Ascending aorta (tissue), 1 donor: ENCODE data around the genes NOP16, FGFR4 and MXD3.

DNA sequence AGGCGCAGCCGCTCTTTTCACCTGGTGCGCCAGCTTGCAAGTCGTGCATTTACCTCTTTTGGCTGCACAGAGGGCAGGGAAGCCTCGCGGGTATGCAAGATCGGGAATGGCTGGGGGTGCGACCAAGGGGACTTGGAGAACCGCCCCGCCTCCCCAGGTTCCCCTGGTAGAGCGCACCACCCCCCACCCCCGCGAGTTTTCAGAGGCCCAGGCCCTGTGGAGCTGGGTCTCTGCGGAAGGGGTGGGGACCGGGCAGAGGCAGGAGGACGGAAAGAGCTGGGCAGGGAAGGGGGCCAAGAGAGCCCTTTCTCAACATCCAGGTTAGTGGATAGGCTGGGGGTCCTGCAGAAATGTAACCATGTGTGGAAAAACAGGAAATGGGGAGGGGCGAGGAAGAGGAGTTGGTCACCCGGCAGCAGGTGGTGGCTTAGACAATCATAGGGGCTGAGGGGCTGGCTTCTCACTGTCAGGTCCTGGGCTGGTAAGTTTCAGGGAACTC is 104.6 kb upstream of the SIMC1 start:
- PRO-cap = no peak

GRCh38 chr5:176289795-176290768 is 51.9 kb downstream of the SIMC1 start:
- PRO-cap = no peak

- PRO-cap = no peak
Observed at GRCh38 chr5:176381448-176381853, 6.9 kb downstream of the NOP16 start.

DNA sequence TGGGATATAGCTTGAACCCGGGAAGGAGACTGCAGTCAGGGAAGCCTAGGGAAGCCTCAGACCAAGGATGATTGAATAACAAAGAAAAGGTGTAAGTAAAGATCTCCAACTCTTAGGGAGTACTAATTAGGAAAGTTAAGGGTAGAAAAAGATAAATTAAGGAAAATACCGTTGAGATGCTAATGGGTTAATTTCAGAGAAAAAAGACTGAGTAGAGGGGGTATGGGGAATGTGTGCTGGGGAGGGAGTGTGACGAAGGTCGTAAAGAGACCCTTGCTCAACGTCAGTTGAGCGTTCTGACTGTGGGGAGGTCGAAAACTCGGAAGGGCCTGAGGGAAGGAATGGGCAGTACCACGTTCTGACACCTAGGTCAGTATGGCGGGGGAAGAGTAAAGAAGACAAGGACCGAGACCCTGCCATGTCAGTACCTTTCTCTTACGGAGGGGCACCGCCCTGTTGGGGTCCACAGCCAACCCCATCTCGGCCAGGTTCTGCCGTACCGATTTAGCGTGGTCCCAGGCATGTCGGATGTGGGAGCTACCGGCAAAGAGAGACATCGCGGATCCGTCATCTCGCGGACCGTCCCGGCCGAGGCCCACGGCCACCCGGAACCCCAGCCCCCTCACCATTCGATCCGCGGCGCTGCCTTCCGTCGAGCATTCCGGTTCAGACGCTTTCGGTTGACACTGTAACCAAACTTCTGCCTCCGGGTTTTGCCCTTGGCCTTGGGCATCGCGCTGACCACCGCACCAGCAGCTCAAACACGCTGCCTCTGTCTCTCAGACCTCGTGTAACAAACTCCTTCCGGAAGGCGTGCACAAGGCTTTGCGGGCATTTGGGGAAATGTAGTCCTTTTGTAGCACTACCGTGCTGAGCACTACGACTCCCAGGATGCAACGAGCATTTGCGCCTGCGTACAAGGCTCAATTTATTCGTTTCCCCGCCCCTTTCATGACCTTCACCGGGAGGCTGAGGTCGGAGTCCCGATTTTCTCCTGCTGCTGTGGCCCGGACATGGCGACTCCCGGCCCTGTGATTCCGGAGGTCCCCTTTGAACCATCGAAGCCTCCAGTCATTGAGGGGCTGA is at the start of gene NOP16:
Gene NOP16, minus strand, starts transcription at position 792 of the 1,086 bp plus-strand sequence.
- PRO-cap = bidirectional peak, plus-strand start at position 986 of the sequence, minus-strand start at position 792 of the sequence

DNA sequence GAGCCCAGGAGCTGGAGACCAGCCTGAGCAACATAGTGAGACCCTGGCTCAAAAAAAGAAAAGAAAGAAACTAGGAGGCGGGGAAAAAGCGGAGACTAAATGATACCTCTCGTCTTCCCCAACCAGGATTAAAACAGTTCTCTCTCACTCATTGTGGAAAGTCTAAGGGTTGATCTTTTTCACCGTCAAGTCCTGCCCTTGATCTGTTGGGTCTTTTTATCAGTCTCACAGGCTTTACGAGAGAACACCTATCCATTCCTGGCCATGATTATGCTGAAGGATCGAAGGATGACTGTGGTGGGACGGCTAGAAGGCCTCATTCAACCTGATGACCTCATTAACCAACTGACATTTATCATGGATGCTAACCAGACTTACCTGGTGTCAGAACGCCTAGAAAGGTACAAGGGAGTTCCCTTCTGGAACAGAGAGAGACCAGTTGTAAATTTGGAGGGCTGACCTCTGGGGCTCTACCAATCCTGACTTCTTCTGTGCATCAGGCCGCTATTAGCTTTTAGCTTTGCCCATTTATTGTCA is 40.9 kb downstream of the RNF44 start:
- PRO-cap = no peak

- PRO-cap = no peak
Observed at GRCh38 chr5:176531206-176531848, 5.9 kb downstream of the RNF44 start.

DNA sequence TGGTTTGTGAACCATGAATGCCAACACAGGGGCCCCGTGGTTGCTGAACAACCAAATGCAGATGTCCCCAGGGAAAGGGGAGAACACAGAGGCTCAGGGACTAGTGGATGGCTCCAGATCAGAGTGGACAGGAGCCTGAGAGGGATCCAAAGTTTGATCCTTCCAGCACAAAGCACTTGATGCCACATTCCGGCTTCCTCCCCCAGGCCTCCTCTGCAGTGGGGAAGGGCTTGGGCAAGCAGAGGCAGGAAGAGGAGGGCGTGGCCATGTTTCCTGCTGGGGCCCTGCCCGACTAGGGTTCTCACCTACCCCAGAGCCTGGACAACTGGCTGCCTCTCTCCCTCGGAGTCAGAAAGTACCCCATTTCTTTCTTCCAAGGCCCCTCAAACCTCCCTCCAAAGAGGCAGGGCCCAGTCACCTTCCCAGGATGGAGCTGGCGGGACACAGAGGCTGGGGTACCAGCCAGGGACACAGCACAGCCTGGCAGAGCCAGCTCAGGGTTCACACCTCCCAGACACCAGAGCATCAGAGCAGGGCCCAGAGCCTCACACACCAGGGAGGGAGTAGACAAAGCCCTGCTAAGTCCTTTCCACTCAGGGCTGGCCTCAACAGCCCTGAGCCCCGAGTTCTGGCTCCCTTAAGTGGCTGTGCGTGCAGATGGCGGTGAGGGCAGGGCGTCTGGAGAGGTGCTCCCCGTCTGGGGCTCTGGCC is 4.3 kb upstream of the RNF44 start:
- PRO-cap = no peak

- PRO-cap = no peak
Observed at GRCh38 chr5:176586471-176587094, 23.4 kb downstream of the GPRIN1 start.

GRCh38 chr5:176658833-176659666 is 11.8 kb downstream of the TSPAN17 start:
- PRO-cap = no peak

GRCh38 chr5:176901642-176902577 is 2.8 kb upstream of the HK3 start:
- PRO-cap = no peak

DNA sequence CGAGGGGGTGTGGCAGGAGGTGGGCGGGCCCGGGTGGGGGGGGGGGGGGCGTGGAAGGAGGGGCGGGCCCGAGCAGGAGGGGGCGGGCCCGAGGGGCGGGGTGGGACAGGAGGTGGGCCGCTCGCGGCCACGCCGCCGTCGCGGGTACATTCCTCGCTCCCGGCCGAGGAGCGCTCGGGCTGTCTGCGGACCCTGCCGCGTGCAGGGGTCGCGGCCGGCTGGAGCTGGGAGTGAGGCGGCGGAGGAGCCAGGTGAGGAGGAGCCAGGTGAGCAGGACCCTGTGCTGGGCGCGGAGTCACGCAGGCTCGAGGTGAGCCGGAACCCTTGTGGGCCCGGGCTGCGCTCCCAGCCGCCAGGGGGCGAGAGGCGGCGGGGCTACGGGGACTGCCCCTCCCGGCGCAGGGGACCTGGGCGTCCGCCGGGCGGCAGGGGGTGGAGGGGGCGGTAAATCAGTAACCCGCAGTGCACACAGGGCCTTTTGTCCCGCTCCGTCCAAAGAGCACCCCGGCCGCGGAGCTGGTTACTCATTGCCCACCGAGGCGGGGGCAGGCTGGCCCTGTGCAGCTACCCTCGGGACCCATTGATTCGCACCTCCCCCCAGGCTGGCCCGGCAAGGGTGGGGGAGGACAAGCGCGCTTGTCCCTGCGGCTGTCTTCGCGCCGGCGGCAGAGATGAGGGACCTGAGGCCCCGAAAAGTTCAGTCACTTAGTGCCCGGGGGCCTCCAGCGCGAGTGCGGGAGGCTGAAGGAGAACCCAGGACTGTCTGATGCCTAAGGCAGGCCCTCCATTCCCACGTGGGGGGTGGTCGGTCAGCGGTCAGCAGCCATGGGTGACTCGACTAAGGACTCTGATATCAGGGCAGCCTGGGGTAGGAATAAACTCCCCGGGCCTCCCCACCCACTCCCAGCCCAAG is at the start of gene FGFR4:
Gene FGFR4, plus strand, starts transcription at position 148 of the 913 bp plus-strand sequence.
- PRO-cap = no peak

DNA sequence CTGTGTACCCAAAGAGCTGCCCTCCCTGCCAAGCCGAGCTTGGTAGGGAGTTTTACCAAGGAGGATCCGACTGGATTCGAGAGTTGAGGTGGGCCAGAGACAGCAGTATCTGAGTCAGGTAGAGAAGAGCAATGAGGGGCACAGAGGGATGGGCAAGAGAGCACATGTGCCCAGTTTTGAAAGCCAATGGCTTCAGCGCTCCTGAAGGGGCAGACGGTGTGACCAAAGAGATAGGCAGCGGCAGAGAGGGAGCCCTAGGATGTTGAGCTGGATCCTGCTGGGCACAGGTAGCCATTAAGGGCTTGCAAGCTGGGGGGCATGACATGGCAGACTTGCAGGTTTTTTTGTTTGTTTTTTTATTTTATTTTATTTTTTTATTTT is 956 bp downstream of the FGFR4 start:
- PRO-cap = no peak

DNA sequence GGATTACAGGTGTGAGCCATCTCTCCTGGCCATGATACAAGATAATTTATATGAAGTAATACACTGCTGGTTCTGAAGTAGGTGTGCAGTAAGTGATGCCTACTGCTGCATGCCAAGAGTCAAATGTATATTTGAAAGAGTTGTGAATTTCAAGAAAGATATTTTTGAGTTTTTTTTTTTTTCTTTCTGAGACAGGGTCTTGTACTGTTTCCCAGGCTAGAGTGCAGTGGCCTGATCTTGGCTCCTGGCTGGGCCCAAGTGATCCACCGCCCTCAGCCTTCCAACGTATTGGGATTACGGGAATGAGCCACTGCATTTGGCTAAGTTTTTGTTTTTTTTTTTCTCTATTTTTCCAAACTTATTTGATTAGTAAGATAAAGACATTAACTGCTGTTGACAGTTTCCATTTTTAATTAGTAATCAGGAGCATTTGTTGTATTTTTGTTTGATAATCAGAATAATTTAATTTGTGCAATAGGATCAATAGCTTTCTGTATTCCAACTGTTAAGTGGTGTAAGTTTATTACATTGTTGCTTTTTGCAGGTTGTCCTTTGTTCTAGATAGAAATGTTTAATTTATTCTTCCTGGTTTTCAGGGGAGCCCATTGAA is 10.6 kb downstream of the NSD1 start:
- PRO-cap = no peak

GRCh38 chr5:177152989-177153578 is 19.5 kb downstream of the NSD1 start:
- PRO-cap = no peak

GRCh38 chr5:177301765-177302324 is 1.7 kb downstream of the RAB24 start:
- PRO-cap = no peak

- PRO-cap = no peak
Observed at GRCh38 chr5:177309371-177309750, 2.3 kb downstream of the MXD3 start.

- PRO-cap = no peak
Observed at GRCh38 chr5:177311558-177312719, at the start of gene MXD3. TSS of gene MXD3 (minus strand) at chr5:177311898.

DNA sequence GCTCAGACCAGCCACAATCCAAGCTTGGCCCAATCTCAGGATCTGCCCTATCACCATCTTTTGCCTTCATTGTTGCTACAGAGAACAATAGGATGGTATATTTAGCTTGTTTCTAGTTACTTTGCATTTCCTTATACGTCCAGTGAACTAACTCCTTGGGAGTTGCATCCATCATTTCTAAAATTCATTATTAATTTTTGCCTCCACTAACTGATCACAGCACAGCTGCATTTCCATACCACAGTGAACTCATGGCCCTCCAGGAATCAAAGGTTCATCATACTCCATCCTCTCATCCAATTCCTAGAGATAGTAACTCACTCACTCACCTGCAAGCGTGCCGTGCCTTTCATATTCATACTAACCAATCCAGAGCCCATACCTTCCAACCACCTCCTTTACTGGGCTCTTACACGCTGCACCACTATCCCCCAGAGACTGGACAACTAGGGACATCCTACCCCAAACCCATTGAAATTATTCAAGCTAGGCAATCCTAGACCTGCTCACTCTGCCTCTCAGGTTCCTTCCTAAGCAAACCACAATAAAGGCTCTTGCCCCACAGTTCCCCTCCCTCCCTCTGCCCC is 7.9 kb upstream of the MXD3 start:
- PRO-cap = no peak

DNA sequence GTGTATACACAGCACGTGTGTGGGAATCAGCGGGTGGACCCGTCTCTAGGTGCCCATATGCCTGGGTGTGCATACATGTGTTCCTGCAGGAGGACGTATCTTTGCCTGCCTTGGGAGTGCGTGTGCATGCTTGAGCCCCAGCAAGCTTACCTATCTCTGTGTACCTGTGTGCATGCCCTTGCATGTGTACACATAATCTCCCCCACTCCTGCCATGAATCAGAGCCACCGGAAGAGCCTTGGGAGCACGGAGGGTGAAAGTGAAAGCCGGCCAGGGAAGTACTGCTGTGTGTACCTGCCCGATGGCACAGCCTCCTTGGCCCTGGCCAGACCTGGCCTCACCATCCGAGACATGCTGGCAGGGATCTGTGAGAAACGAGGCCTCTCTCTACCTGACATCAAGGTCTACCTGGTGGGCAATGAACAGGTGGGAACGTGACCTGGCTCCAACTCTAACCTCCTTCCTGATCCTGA is 10.8 kb downstream of the RGS14 start:
- PRO-cap = no peak

- PRO-cap = no peak
Observed at GRCh38 chr5:177429089-177429879, 2.8 kb downstream of the GRK6 start.